SP-49 (cell line): Measurements from ENCODE around the genes SLC4A3 and MOGAT1.

DNA sequence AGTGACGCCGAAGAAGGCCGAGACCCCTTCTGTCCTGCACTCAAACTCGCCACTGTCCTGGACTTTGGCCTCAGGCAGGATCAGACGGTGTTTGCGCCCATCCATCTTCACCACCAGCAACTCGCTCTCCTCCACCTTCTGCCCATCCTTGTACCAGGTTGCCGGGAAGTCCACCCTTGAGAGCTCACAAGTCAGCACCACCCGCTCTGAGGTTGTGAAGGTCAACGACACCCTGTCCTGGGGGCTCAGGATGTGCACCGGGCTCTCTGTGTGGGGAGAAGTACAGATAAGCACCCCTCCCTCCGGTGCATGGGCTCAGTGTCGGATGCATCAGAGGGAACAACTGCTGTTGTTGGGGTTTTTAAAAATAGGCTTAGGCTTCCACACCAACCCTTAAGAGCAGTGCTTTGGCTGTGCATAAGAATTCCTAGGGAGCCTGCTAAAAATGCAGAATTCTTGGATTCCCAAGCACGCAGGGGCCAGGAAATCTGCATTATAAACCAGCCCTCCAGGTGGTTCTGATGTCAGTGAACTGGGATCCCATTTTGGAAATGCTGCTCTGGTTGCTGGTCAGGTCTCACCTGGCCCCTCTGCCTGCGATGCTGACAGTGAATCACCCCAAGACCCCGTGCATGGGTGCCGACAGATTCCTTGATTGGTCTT is 6.0 kb downstream of the OBSL1 start:
- PRO-cap = no peak

- PRO-cap = no peak
Observed at GRCh38 chr2:219627368-219628379, at the start of gene SLC4A3. Gene SLC4A3, plus strand, starts transcription at chr2:219627630.

DNA sequence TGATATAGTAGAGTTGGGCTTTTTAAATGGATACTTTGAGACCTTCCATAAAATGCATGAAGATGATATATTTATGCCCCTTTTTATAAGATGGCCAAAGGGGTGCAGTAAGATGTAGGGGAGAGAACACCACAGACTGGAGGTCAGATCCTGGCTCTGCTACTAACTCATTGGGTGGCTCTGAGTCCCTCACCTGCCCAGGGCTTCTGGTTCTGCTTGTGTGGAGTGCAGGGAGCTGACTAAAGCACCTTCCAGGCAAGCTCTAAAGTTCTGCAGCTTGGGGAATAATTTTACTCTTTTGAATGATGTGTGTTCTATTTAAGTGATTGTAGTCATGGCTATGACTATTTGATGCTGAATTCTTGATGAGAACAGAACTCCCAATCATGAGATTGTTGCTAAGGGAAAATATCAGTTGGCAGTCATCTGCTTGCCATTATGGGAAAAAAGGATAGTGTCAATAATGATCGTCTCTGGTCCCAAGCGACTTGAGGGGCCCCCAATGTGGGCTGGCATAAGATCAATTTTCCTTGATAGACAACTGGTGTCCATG is 131.5 kb downstream of the SLC4A3 start:
- PRO-cap = no peak

DNA sequence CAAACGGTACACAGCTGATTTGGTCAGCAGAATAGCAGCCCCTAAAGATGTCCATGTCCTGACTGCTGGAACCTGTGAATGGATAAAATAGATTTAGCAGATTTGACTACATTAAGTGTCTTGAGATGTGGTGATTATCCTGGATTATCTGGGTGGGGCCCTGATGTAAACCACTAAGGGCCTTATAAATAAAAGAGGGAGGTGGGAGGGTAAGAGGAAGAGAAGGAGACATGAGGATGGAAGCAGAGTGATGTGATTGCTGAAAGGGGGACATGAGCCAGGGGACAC is 637.8 kb downstream of the SLC4A3 start:
- PRO-cap = no peak

DNA sequence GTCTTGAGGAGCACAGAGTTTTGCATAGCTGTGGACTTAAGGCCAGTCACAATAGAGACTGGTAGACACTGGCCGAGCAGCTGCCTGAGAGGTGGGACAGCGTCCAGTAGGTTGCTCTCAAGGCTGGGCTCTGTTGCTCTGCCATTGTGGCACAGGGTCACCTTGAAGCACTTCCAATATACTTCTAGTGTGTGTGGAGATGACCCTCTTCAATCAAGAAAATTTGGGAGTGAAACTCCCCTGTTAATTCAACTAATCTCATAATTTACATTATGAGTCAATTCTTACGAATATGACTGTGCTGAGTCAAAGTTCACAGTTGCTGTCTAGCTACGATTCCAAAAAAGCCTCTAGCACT is 636.3 kb downstream of the EPHA4 start:
- PRO-cap = no peak

DNA sequence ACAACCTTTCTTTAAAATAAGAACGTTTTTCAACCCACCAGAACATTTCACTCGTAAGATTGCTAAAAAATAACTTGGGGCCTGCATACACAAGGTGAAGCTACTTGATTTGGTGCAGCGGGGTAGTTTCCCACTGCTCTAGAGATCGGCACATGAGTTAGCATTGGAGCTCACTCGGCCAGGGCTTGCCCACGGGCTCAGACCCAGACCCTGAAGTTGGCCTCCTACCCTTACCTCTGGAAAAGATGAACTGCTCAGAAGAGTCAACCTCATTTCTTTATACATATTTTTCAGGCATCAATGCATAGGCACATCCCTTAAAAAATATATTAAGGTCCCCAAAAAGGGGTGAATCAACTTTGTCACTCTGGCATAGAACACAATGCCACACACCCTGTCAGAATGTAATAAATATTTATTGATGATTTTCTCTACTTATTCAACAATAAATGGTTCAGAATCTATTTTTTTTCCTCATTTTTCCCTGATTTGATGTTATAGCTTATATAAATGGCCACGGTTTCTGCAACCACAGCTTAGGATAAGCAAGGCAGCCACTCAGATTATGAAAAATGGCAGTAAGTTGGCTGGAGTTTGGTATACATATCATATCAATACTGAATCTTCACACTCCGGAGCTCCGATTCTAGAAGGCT is 153.4 kb downstream of the EPHA4 start:
- PRO-cap = no peak

GRCh38 chr2:221570216-221570711 is 1.8 kb downstream of the EPHA4 start:
- PRO-cap = no peak

- PRO-cap = no peak
Observed at GRCh38 chr2:221571483-221572062, 531 bp downstream of the EPHA4 start.

GRCh38 chr2:222484961-222485278 is 60.6 kb downstream of the SGPP2 start:
- PRO-cap = no peak

DNA sequence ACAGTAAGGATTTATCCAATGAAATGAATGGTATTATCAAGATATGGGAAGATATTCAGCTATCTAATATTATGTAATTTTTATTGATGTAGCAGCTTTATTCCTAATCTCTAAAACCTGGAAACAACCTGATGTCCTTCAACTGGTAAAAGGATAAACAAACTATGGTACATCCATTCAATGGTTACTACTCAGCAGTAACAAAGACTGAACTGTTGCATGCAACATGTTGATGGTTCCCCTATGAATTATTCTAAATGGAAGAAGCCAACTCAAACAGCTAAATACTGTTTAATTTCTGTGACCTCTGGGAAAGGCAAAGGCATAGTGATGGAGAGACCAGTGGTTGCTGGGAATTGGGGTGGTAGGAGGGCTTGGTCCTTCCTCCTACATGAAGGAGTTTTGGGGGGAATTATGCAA is 113.5 kb downstream of the SGPP2 start:
- PRO-cap = no peak

- PRO-cap = no peak
Observed at GRCh38 chr2:222671129-222672107, at the start of gene MOGAT1. Gene MOGAT1, plus strand, starts transcription at chr2:222671658.

GRCh38 chr2:222738608-222739155 is 67.2 kb downstream of the MOGAT1 start:
- PRO-cap = no peak

GRCh38 chr2:222789133-222789672 is 71.6 kb upstream of the ACSL3 start:
- PRO-cap = no peak

DNA sequence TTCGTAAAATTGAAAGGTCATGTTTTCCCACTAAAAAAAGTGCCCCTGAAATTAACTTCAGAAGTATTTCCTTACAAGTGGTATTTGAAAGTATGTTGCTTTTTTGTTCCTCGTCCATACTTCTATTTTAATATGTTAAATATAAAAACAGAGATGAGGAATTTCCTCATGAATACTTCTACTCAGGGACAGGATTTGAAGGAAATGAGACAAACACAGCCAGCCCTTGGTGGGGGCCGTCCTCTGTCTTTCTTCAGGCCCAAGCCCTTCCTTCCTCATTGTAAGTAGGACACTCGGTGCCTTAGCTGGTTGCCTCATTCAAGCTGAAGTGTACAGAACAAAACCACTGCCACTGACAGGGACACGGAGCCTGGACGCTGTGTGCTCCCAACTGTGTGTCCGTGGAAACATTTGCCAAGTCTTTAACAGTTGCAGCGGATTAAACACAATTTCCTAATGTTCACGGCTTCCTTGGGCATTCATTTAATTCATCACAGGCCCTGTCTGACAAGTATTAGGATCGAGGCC is 69.0 kb upstream of the ACSL3 start:
- PRO-cap = no peak

DNA sequence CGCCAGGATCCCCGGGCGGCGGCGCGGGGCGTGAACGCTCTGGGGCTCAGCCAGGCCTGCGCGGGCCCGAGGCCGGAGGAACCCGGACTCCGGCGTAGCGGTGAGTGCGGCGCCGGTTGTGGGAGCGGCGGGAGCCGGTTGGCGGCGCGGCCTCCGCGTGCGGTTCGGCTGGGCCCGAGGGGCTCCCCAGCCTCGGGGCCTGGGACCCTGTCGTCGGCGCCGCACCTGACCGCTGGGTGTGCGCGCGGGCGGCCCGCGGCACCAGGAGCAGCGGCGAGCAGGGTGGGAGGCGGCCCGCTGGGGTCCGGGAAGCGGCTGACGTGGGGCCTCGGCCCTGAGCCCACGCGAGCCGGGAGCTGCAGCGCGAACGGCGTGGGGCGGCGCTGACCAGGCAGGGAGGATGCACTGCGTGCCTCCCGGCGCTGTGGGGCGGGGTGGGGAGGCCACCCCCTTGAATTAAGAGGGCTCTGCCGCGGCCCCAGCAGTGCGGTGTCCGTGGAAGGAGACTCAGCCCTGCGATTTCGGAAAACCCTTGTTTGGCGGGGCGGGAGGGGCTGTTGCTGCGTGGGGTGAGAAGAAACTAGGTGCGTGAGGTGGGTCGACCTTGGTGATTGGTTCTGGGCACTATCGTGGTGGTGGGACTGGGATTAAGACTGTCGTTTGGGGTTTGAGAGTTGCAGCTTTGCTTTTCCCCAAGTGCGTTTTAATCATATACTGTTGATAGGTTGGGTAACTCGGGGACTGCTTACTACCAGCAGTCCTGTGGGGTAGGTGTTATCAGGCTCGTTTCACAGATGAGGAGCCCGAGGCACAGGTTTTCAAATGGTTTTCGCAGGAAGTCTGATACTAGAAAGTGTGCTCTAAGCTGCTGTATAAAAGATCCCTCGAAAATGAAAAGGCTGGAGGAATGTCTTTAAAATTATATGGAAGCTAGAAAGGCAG is 594 bp downstream of the ACSL3 start:
- PRO-cap = no peak

DNA sequence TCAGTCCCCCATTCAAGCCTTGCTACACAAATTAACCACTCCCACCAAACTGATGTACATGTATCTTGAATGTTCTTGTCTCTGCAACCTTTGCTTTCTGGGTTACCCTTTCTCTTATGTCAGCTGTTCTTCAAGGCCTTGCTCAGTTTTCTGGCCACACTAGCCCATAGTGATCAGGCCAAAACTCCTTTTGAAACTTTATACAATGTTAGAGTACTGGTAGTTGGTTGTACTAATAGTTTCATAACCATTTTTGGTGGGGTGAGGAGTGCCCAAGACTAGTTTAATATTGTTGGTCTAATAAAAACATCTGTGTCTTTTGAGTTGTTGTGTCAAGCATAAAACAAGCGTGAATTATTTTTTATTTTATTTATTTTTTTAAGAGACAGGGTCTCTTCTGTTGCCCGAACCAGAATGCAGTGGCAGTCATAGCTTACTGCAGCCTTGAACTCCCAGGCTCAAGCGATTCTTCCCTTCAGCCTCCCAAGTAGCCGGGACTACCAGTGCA is 74.0 kb downstream of the ACSL3 start:
- PRO-cap = no peak

- PRO-cap = no peak
Observed at GRCh38 chr2:223050711-223051674, 997 bp upstream of the KCNE4 start.

- PRO-cap = no peak
Observed at GRCh38 chr2:223056651-223057435, 4.9 kb downstream of the KCNE4 start.

DNA sequence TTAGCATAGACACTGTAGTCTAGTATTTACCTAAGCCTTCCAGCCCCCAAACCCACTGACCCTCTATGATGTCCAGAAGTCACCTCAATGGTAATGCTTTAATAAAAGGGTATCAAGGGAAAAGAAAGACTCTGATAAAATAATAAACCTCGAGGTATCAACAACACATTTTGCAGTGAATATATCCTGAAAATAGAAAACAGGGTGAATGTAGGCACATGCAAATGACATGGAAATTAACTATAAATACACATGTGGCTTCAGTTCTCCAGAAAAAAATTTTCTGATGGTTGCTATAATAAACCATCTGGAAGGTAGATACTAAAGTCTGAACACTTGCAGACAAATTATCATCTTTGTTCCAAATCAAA is 14.2 kb downstream of the SCG2 start:
- PRO-cap = no peak

DNA sequence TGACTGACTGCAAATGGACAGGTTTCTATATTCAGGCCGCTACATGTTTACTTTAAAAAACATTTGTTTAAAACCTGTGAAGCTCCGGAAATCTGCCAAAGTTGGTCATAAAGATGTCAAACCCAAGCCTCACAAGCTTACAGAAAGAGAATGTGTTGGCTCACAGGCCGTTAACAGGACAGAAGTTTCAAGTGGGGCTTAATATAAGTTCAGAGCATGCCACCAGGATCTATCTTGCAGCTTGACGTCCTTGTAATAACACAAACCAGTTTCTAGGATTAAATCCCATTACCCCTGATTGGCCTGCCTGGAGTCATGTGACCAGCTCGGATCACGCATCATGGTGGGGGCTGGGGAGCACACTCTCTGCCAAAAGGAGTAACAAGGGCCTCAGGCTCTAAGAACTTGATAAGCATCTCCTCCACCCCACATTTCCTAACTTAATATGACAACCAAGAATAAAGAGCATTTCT is 38.9 kb upstream of the SCG2 start:
- PRO-cap = no peak